ENCODE measurements around a stretch of chr12.

- RAMPAGE, long total RNA, result no peak
- RRBS, result no CpG with 5 or more reads among the region's 3 CpGs
These were observed 4.3 kb downstream of the BHLHE41 start for GRCh38 chr12:26120514-26120981.

DNA sequence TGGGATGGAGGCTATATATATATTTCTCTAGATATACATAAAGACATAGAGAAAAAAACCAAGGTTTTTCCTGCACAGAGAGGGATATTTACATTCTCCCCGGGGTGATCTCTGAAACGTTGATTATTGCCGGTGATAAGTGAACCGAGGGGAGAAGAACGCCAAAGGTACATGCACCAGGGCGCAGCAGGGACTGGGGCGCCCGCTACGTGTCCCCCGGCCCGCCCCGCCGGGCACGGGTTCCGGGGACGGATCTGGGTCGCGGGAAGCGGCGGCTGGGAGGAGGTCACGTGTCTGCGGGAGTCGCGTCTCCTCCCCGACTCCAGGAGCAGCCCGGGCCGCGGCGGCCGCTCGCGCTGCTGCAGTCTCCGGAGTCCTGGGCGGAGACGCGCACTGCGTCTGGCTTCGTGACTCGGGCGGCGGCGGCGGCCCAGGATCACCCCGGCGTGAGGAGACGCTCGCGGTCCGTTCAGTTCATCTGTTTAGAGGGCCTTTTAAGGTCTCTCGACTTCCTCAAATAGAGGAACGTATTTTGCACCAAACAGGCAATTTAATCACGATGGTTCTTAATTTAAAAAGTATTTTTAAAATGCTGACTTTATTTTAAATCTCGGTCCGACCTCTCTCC is 1.6 kb upstream of the BHLHE41 start:
- RAMPAGE, long total RNA, result no peak
- RRBS, result 1% methylated on average over 34 of the region's 54 CpGs

DNA sequence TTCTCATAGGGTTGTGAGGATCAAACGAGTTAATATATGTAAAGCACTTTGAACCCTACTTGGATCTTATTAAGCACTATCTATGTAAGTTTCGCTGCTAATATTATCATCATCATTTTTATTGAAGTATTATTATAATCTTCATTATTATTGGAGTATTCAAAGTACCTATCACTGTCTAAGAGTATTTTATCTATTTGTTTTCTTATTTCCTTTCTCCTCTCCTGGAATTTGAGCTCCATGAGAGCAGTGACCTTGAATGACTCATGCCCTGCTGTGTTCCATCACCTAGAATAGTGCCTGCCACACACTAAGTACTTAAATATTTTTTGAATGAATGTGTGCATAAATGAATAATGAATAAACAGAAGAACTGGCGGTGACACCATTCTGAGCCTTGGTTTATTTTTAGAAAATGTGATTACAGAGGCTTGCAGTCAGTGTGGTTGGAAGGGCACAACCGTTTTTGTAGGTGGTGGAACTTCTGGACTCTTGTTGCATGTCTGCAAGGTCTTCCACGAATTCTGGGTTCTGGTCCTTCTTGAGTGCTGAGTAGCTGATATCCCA is 28.5 kb upstream of the BHLHE41 start:
- RAMPAGE, long total RNA, result no peak
- RRBS, result no CpG with 5 or more reads among the region's 5 CpGs

GRCh38 chr12:26337686-26338389 is 142.5 kb downstream of the SSPN start:
- RAMPAGE, long total RNA, result no peak
- RRBS, result no CpG with 5 or more reads among the region's 2 CpGs

GRCh38 chr12:26384772-26385715 is 189.7 kb downstream of the SSPN start:
- RAMPAGE, long total RNA, result no peak
- RRBS, result no CpG with 5 or more reads among the region's 3 CpGs

DNA sequence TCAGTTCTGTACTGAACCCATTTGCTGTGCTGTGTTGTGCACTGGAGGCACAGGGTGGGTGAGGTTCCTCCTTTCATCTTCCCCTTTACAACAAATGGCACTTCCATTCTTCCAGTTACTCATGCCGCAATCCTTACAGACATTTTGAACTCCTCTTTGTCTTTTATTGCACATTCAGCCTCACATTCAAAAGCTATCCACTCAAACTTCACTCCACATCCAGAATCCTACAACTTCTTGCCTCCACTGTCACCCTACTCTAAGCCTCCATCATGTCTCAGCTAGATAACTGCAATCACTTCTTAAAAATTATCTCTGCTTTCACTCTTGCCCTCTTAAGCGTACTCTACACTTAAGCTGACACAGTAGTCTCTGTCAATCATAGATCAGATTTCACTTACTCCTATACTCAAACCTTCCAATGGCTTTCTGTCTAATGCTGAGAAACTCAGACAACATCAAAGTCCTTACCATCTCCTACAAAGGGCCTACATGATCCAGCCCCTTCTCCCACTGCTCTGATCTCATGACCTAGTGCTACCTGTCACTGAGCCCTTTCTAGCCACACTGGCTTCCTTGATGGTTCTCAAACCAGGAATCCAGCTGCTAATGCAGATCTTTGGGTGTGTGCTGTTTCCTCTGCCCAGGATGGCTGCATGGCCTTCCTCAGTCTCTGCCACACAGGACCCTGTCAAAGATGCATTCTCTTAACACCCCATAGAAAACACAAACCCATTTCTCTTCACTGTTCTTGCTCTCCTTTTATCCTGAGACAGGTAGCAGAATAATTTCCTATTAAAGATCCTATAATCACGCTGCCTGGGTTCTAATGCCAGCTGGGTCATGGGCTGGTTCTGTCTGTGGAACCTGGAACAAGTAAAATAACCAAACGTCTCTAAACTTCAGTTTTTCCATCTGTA is 303.9 kb downstream of the ITPR2 start:
- RAMPAGE, long total RNA, result no peak
- RRBS, result no CpG with 5 or more reads among the region's 4 CpGs

DNA sequence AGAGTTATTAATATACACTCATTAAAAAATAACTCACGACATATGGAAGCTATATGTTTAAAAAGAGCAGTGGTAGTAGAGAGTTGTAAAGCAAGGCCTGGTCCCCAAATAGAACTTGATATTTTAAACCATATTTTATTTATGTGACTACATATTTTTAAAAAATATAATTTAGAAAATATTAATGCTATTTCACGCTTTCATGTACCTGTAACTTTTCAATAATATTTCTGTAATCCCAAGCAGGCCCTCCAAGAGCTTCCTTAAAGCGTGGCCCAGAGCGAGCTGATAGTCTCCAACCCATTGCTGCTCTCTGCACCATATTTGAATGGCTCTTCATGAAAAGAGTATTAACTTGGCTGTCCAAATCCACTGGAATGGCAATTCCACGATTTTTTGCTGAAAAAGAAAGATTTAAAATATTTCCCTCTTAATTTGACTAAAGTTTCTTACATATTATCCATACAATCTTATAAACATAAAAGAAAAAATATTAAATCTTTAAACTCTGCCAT is 271.4 kb downstream of the ITPR2 start:
- RAMPAGE, long total RNA, result no peak
- RRBS, result no CpG with 5 or more reads among the region's 5 CpGs

- RAMPAGE, long total RNA, result no peak
- RRBS, result no CpG with 5 or more reads among the region's 16 CpGs
These were observed 1.1 kb downstream of the ITPR2 start for GRCh38 chr12:26831859-26832329.

GRCh38 chr12:26834172-26834443 is 1.1 kb upstream of the ITPR2 start:
- RAMPAGE, long total RNA, result no peak
- RRBS, result no CpG with 5 or more reads among the region's 1 CpG

DNA sequence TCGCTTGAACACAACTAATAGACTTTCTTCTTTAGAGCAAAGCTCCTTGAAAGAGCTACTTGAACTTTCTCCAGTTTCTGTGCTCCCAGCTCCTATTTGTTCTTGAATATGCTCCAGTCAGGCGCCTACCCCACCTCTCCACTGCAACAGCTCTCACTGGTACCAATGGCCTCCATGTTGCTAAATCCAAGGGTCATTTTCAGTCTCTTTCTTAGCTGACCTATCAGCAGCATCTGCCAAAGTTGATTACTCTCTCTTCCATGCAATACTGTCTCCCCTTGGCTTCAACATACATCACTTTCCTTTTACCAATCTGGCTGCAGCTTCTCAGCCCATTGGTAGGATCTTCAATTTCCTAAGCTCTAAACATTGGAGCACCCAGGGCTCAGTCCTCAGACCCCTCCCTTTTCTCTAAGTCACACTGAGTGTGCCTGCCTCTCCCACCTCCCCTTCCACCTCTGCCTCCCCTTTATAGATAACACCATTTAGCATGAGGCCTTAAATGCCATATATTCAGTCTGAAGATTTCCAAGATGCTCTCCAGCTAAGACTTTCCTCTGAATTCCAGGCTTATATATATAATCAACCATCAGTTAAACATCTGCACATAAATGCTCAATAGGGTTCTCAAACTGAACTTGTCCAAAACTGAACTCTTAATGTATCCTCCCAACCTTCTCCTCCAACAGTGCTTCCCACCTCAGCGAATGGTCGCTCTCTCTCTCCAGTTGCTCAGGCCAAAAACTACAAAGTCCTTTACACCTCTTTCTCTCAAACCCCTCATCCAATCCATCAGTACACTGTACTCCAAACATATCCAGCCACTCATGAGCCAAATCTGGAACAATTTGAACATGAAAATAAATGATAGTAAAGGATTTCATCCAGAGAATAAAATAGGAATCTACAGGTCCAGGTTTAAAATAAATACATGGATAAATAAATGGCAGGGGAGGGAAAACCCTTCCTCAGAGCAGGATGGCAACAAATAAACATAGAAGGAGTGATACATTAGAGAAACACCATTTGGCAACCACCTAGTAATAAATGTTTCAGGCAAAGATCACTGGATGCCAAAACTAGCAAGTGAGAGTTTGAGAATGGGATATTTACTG is 27.2 kb downstream of the TM7SF3 start:
- RAMPAGE, long total RNA, result no peak
- RRBS, result no CpG with 5 or more reads among the region's 4 CpGs

- RAMPAGE, long total RNA, result no peak
- RRBS, result no CpG with 5 or more reads among the region's 8 CpGs
These were observed 1.7 kb downstream of the TM7SF3 start for GRCh38 chr12:27012561-27012863.

GRCh38 chr12:27331719-27332277 is 838 bp upstream of the BMAL2 start:
- RAMPAGE, long total RNA, result no peak
- RRBS, result no CpG with 5 or more reads among the region's 5 CpGs

DNA sequence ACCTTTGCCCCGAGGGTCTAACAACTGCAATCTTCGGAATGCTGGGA is 193 bp upstream of the BMAL2 start:
- RAMPAGE, long total RNA, result no peak
- RRBS, result no CpG with 5 or more reads among the region's 2 CpGs

GRCh38 chr12:27556470-27556901 is 32.5 kb downstream of the PPFIBP1 start:
- RAMPAGE, long total RNA, result no peak
- RRBS, result no CpG with 5 or more reads among the region's 4 CpGs

GRCh38 chr12:27595121-27595684 is 71.2 kb downstream of the PPFIBP1 start:
- RAMPAGE, long total RNA, result no peak
- RRBS, result no CpG with 5 or more reads among the region's 19 CpGs

GRCh38 chr12:27647535-27648052 is 48.7 kb upstream of the REP15 start:
- RAMPAGE, long total RNA, result no peak
- RRBS, result no CpG with 5 or more reads among the region's 3 CpGs

GRCh38 chr12:27709825-27710619 is 610 bp upstream of the MRPS35 start:
- RAMPAGE, long total RNA, result no peak
- RRBS, result no CpG with 5 or more reads among the region's 32 CpGs

DNA sequence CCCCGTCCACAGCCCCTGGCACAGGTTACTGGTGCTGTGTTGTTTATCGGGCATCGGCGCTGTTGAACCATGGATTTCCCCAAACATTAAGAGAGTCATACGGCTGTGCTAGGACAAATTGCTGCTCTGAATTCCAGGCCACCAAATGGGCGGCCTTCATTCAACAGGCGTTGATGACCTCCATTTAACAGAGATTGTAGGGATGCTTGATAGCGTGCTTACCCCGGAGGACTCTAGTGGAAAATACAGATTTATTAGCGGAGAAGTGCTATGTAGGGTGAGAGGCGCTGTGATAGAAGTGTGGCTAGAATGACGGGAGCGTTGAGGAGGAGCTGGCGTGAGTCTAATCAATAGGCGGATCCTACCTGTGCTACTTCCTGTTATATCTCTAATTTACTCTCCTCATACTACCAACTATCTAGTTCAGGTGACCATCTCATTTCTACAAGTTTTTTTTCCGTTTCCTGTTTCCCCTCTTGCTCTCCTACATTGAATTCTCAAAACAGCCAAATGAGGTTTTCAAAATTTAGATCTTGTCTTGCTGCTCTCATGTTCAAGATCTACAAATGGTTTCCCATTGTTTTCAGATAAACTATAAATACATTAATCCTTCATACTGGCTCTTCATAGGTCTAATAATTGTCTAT is 719 bp downstream of the MRPS35 start:
- RAMPAGE, long total RNA, result no peak
- RRBS, result no CpG with 5 or more reads among the region's 16 CpGs

- RAMPAGE, long total RNA, result no peak
- RRBS, result no CpG with 5 or more reads among the region's 4 CpGs
These were observed 15.0 kb upstream of the MANSC4 start for GRCh38 chr12:27795001-27795491.

DNA sequence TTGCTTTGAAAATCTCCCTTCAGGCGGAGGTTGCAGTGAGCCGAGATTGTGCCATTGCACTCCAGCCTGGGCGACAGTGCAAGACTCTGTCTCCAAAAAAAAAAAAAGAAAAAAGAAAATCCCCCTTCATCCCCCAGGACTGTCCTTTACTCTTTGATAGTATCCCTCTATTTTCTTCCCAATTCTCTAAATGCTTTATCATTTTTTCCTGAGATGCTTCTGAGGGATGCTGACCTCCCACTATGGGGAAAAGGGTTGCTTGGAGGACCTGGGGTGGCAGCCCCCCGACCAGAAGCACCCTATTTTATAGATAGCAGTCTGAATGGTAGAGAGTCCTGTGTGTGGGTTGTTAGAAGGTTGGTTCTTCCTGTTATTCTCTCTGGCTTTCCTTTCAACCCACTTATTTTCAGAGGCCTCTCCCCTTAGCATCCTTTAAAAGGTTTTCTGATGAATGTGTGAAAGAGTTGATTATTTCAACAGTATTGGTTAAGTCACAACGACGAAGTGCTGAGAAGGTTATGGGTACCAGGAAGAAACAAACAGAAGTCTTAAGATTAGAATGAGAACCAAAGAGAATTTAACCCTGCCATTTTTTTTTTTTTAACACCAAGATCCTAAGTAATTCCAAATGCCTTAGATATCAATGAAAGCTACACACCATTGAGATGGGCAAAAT is 20.7 kb upstream of the MANSC4 start:
- RAMPAGE, long total RNA, result no peak
- RRBS, result no CpG with 5 or more reads among the region's 6 CpGs

All from kidney epithelial cell (primary cell).